ENCODE results near the genes CYRIA and RAD51AP2.

DNA sequence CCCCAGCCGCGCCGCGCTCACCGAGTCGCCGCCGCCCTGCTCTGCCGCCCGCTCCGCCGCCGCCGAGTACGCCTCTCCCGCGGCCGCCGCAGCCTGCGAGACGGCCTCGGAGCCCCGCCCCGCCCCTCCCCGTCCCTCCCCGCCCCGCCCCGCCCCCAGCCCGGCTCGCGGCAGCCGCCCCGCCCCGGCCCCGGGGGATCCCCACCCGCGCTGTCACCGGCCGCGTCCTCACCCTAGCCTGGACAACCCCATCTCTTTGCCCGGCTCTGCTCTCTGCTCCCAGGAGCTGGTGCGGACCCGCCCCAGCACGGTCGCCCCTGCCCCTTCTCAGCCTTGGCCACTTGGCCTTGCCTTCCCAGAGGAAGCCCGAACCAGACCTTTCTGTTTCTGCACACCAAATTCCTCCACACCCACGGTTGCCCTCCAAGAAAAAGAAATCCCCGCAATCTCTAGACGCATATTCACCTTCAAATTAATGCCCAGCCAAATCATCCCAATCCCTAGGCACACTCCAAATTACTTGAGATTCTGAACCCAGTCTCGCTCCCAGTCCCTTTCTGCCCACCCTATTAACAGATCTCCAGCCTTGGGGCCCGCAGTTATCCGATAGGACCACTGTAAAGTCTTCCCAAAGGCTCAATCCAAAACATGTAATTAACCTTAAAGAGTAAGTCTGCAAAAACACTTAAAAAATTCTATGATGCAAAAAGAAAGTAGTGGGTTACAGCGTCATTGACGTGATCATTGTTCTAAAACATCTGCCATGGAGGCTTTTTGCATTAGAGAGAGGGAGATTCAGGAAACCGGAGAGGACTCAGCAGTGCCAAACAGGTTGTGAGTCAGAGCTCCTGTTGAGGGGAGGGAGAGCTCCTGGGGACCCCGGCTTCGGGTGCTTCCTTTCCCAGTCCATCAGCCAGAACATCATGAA is at the start of gene CYRIA:
Gene CYRIA (minus strand): TSS at position 76 of the 928 bp plus-strand sequence.
- PRO-cap, result bidirectional peak, plus-strand start at position 256 of the sequence, minus-strand start at position 70 of the sequence

- PRO-cap, result no peak
Observed at GRCh38 chr2:16704676-16704984, 39.0 kb upstream of the CYRIA start.

- PRO-cap, result unidirectional peak, minus-strand start at chr2:17518280
Observed at GRCh38 chr2:17517736-17519159, at the start of gene RAD51AP2. TSS of gene RAD51AP2 (minus strand) at chr2:17518440.

DNA sequence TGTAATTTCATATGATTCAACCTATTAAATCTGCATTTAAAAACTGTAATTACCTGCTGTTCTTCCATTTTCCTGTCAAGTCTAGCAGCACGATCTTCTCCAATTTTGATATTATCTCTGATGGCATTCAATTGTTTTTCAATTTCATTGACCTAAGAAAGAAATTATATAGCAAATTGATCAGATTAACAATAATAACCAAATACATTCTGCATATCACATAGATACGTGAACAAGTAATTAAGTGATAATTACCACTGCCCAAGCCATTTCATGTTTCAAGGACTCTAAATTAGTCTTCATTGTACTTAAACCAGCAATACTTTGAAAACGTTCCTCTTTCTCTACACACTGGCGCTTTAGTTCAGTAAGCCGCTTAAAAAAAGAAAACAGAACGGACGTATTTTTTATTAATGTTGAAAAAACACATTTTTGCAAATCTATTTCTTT is 32.7 kb downstream of the SMC6 start:
- PRO-cap, result no peak

DNA sequence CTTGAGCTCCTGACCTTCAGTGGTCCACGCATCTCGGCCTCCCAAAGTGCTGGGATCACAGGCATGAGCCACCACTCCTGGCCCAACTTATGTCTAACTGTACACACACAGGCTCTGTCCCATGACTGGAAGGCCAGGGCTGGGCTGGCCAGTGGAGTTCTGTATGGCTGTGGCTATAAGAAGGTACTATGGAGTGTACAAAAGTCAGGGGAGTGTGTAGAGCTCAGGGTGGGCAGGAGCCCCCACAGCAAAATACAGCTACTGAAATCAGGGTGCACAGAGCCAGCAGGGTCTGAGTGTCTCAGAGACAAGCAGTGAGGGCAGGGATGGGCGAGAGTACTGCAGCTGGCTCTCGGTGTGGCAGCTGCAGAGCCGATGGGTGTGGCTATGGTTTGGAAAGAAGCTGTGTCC is 10.5 kb upstream of the MSGN1 start:
- PRO-cap, result no peak

DNA sequence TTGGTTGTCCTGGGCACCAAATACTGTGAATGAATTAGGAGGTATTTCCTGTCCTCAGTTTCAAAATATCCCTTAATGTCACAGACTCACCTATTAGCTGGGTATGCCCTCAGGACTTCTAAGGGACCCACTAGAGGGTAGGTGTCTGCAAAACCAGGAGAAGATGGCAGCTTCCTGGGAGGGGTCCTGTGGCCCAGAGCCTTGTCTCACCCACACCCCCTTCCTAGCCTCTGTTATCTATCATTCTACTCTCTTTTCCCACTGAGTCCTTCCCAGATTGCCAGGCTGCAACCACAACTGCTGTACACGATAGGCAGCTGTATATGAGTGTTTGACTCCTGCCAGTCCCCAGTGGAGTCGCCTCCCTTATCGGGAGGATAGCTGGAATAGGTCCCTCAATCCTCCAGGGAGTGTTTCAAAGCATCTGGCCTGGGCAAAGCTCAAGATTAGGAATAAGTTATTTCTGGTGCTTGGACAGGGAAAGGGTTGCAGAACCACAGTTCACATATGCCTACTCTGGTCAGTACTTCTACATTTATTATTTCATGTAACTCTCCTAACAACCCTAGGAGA is 4.7 kb downstream of the MSGN1 start:
- PRO-cap, result no peak

GRCh38 chr2:17934587-17935163 is 56.2 kb downstream of the KCNS3 start:
- PRO-cap, result no peak

- PRO-cap, result no peak
Observed at GRCh38 chr2:18559606-18559676, 1.0 kb downstream of the RDH14 start.

- PRO-cap, result bidirectional peak, plus-strand start at chr2:18560197, minus-strand start at chr2:18560653
Observed at GRCh38 chr2:18559677-18560551, 539 bp downstream of the RDH14 start.

GRCh38 chr2:19140654-19141131 is 217.7 kb downstream of the OSR1 start:
- PRO-cap, result no peak

- PRO-cap, result no peak
Observed at GRCh38 chr2:19349622-19350235, 8.7 kb downstream of the OSR1 start.

GRCh38 chr2:19361384-19362050 is 3.1 kb upstream of the OSR1 start:
- PRO-cap, result no peak

DNA sequence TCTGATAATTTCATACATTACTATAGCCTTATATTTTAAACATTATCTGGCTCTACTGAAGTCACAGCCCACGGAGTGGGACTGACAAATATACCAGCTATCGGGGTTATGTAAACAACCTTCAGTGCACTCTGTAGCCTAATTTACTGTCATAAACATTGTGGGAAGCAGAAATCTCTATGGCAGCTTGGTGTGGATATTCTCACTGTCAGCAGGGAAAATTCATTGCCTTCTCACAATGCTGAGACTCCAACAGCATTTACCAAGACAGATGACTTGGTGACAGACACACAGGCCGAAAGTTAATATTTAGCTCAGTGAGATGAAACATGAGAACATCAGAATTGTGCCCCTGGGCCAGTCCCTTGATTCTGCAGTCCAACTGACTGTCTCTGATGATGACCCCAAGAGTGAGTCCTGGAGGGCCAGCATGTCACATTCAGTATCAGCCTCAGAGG is 146.0 kb upstream of the OSR1 start:
- PRO-cap, result no peak

DNA sequence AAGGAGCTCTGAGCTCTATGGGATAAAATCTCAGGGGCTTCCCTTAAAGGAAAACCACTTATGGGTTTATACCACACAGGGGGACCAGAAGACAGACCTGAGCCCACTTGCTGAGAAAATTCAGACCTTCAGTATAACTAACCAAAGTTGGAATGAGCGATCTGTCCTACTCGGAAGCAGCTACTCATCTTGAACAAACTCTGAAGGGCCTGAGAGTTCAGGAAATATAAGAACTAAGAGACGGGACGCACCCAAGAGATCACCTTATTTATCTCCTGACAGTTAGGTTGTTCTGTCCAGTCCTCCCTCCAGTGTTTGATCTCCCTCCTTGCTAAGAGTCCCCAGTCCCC is 239.1 kb upstream of the OSR1 start:
- PRO-cap, result no peak

GRCh38 chr2:19738584-19739119 is 163.1 kb downstream of the TTC32 start:
- PRO-cap, result no peak

- PRO-cap, result no peak
Observed at GRCh38 chr2:19786061-19787188, 115.4 kb downstream of the TTC32 start.

GRCh38 chr2:19801152-19801749 is 100.5 kb downstream of the TTC32 start:
- PRO-cap, result no peak

GRCh38 chr2:20108816-20109015 is 57.3 kb upstream of the LAPTM4A start:
- PRO-cap, result no peak

DNA sequence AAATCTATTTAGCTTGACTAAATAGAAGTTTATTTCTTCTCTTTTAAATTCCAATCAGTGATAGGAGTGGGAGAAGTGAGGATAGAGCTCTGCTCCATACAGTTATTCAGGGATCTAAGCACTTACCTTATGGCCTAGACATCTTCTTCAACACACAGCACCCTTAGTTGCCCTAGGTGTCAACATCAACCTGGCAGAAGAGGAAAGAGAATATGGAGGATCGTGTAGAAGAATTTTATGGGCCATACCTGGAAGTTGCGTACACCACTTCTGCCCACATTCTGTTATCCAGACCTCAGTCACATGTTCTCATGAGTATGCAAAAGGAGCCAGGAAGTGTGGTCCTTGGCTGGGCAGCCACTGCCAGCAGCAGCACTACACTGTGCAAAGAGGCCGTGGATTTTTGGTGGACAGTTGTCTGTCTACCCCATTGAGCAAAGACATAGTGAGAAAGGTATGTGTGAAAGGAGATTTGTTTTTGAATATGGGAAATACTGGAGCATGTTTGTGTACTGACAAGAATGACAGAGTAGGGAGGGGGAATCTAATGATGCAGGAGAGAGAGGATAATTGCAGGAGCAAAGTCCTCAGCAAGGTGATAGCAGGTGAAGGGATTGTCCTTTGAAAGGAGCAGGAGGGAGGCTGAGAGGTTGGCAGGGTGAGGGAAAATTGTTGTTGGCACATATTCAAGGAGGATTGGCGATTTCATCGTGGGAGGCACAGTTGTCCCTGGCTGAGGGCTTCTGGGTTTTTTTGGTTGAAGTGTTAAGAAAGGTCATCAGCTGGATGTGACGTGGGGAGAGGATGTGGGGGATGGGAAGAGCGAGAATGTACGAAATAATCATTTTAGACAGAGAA is 68.0 kb downstream of the SDC1 start:
- PRO-cap, result no peak

GRCh38 chr2:20195175-20196046 is 29.5 kb downstream of the SDC1 start:
- PRO-cap, result no peak